ENCODE measurements around the gene PRELID1.

DNA sequence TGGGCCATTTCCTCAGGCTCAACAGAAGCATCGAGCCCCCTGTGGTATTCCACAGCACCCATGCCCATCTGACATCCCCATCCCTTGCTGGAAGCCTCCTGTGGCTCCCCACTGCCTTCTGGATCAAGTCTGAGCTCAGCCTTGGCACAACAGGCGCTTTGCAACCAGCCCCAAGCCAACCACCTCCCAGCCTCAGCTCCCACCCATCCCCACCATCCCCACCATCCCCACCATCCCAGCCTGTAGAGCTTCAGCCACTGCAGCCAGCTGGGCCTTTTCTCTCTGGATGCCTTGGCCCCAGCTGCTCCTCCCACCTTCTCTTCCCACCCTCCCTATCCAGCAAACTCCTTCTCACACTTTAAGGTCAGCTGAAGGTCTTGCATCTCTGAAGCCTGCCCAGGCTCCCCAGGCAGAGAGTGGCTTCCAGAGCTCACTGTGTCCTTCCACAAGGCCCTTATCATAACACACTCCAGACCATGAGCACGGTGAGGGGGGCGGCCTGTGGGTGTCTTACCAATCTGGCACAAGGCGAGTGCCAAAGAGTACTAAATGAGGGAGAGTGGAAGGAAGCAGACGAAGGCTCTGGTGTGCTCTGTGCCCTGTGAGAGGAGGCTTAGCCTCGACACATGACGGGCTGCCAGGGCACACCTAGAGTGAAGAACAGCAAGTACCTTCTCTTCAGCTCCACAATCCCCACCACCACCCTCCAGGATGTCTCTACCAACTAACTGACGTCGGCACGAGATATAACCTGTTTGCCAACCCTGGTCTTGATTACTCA is 6.5 kb downstream of the HIGD2A start:
- PRO-cap, 4 experiments: no peak in any of the 4 experiments
- RAMPAGE, long total RNA, 4 experiments: no peak in any of the 4 experiments

DNA sequence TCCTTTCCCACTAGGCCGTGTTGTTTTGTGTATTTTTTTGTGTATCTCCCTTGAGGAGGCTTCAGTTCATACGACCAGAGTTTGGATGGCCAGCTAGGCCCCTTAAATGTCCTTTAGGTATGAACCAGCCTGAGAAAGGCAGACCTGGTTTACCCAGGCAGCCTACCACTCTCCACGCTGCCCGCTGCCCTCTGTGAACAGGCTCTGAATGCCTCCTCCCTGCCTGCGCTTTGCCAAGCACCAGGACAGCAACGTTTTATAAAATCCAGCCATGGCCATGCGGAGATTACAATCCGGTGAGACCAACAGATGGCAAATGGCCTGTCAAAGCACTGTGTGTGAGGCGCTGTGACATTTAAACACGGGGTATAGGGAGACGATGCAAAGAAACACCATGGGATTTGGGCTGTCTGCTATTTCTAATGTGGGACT is 667 bp upstream of the CLTB start:
- PRO-cap, 4 experiments: no peak in any of the 4 experiments
- RAMPAGE, long total RNA, 4 experiments: no peak in any of the 4 experiments

DNA sequence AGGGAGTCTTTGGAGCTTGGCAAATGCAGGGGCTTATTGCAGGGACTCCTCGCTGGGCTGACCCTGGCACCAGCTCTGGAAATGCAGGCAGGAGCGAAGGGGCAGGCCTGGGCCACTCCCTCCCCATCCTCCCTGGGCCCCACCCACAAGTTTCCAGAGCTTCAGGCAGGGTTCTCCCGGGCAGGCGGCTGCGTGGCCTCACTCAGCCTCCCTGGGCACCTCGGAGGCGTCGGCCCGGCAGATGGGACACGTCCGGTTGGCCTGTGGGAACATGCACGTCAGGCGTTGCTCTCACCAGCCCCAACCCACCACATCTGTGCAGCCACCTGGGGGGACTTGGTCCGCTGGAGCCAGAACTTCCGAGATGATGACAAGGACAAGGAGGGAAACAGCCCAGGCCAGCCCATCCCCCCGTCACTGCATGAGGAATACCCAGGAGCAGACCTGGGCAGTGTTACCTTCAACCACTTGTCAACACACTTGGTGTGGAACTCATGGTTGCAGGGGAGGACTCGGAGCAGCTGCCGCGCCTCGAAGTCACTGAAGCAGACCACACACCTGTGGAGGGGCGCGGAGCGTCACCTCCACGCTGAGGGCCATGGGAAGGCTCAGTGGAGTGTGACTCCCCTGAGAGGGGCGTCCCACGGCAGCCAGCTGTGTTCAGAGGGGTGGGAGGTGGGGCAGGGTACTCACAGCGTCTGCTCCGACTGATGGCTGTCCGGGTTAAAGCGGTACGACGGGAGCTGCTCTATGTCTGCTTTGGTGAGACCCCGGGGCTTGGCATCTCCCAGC is 8.2 kb downstream of the RNF44 start:
- PRO-cap, 4 experiments: no peak in any of the 4 experiments
- RAMPAGE, long total RNA, 4 experiments: no peak in any of the 4 experiments

GRCh38 chr5:176538302-176538587 is 1.0 kb upstream of the RNF44 start:
- PRO-cap, 4 experiments: no peak in any of the 4 experiments
- RAMPAGE, long total RNA, 4 experiments: no peak in any of the 4 experiments

- PRO-cap, 4 experiments: no peak in any of the 4 experiments
- RAMPAGE, long total RNA, 4 experiments: no peak in any of the 4 experiments
Observed at GRCh38 chr5:176553116-176553750, 4.1 kb downstream of the CDHR2 start.

- PRO-cap, 4 experiments: no peak in any of the 4 experiments
- RAMPAGE, long total RNA, 4 experiments: no peak in any of the 4 experiments
Observed at GRCh38 chr5:176591950-176592562, 17.9 kb downstream of the GPRIN1 start.

DNA sequence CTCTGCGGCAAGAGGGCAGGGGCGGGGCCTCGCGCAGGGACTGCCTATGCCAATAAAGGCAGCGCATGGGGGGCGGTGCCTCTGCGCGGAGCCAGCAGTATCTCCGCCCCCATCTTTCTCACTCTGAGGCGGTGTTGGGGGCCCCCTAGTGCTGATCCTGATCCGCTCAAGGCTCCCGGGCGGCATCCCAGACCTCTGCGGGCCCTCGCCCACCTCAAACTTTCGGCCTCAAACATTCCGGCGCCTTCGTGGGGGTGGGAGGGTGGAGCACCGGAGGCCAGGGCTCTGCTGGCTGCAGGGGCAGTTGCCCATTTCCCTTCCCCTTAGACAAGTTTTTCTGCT is 9.3 kb upstream of the GPRIN1 start:
- PRO-cap, 4 experiments: no peak in any of the 4 experiments
- RAMPAGE, long total RNA, 4 experiments: no peak in any of the 4 experiments

- PRO-cap, 4 experiments: no peak in any of the 4 experiments
- RAMPAGE, long total RNA, 4 experiments: no peak in any of the 4 experiments
Observed at GRCh38 chr5:176658833-176659666, 11.8 kb downstream of the TSPAN17 start.

DNA sequence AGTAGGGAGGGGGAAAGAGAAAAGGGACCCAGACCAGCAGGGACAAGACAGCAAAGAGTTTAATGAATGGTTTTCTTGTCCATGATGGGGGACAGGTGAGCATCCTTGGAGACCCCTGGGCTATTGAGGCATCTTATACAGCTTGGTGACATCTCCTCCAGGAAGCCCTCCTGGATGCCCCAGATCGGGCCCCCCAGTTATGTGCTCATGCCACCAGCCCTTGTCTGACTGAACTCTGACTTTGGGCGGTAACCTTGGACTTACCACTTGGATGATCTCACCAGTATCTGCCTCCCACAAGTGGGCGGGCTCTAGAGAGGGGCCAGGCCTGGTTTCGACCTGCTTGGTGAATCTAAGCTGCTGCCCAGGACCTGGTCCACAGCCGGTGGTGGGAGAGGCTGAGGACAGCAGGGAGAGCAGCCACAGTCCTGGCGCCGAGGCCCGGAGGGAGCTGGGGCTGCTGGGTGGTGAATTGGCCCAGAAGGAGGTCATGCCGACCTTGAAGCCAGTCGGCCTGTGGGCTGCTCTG is 36.1 kb downstream of the UNC5A start:
- PRO-cap, 4 experiments: no peak in any of the 4 experiments
- RAMPAGE, long total RNA, 4 experiments: no peak in any of the 4 experiments

- PRO-cap, 4 experiments: peak in 3 of 4 experiments; most common plus-strand start chr5:176902047 (in 3); most common minus-strand start chr5:176901851 (in 1)
- RAMPAGE, long total RNA, 4 experiments: no peak in any of the 4 experiments
Observed at GRCh38 chr5:176901642-176902577, 2.8 kb upstream of the HK3 start.

- PRO-cap, 4 experiments: peak in 1 of 4 experiments; most common minus-strand start chr5:176968680 (in 1)
- RAMPAGE, long total RNA, 4 experiments: no peak in any of the 4 experiments
Observed at GRCh38 chr5:176968505-176968838, 38.1 kb downstream of the UIMC1 start.

GRCh38 chr5:177300872-177301764 is 2.4 kb downstream of the RAB24 start:
- PRO-cap, 4 experiments: no peak in any of the 4 experiments
- RAMPAGE, long total RNA, 4 experiments: no peak in any of the 4 experiments

DNA sequence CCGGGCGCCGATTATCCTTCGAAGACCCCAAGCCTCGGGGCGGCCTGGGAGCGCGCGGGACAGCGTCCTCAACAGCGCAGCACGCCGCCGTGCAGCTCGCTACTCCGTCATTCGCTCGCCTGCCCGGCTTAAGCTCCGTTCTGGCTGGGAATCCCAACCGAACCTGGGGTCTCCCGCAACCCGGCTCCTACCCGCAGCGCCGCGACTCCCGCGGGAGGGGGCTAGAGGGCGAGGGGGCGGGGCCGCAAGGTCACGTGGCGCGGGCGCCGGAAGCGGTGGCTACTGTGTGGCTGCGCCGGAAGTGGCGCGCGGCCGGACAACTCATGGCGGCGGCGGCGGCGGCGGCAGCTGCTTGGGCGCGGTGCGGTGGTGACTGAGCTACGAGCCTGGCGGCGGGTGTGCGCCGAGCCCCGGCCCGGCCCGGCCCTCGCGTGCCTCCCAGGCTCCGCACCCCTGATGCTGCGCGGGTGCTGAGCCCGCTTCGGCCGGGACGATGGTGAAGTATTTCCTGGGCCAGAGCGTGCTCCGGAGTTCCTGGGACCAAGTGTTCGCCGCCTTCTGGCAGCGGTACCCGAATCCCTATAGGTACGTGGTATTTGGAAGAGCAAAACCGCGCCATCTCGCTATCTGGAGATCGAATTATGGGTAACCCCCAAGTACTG is at the start of gene PRELID1:
Gene PRELID1 (plus strand): TSS at position 307 of the 662 bp plus-strand sequence.
- PRO-cap, 4 experiments: peak in 4 of 4 experiments; most common plus-strand start position 287 of the sequence (in 2); most common minus-strand start position 223 of the sequence (in 2)
- RAMPAGE, long total RNA, 4 experiments: start-site peak on the minus strand in 2 of 4 experiments, centred at positions 192 to 196 of the sequence, 24 to 83 reads per replicate

GRCh38 chr5:177370504-177371304 is 13.0 kb downstream of the RGS14 start:
- PRO-cap, 4 experiments: peak in 4 of 4 experiments; most common plus-strand start chr5:177370883 (in 2)
- RAMPAGE, long total RNA, 4 experiments: start-site peak on the plus strand in 3 of 4 experiments, at chr5:177370819-177371181 at its widest, 35 to 278 reads per replicate

GRCh38 chr5:177371845-177372971 is 12.0 kb upstream of the SLC34A1 start:
- PRO-cap, 4 experiments: peak in 2 of 4 experiments; most common minus-strand start chr5:177372155 (in 2)
- RAMPAGE, long total RNA, 4 experiments: no peak in any of the 4 experiments

DNA sequence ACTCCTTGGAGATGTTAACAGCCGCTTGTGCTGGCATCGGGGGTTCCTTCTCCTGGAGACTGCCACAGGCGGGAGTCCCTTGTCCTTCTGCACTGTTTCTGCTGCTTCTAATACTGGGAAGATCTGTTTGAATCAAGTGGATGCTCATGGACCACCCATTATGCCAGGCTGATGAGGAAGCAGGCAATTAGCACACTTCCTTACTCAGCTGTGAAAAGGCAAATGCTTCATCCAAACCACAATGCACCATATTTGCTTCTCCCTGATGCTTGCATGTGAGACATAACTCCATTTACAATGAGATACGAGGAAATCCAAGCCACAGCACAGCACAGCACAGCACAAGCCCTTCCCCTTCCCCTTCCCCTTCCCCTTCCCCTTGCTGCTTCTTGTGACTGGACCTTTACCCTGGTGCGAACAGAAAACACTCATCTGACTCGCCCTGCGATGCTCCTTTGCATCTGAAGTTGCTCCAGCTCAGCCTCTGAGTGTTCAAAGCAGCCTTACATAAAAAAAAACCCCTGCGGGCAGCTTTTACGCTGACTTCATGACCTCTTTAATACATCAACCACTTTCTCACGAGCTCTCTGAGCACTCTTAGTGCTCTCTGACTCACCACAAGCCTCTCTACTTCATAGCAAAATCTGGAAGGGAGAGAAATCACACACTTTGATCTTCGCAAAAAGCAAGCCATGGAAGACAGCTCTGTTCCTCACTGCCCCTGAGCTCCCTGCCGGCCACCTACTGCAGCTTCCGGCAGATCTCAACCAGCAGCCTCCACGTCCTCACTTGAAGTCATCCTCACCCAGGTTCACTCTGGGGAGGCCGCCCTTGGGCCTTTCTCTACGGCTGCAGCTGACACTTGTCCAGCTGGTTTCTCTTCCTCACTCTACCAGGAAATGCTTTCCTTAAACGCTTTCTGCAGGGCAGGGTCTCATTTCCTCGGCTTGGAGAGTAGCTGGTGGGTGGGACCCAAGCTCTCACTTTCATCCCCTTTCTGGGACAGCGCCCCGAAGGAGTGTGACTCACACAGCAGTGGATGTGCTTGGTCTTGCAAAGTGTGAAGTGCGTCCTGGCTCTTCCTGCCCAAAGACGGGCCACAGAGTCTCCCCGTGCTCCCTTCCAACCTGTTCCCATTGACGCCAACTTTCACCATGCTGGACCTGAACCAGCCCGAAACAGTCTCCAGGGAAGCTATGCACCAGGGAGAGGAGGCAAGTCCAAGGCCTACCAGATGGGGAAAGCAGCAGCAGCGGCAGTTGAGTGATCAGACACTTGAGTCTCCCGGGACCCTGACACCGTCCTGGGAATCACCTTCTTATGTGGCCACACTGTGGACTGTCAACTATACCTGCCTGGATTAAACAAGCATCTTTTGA is 5.3 kb downstream of the SLC34A1 start:
- PRO-cap, 4 experiments: peak in 1 of 4 experiments; most common plus-strand start position 715 of the sequence (in 1); most common minus-strand start position 486 of the sequence (in 1)
- RAMPAGE, long total RNA, 4 experiments: no peak in any of the 4 experiments

DNA sequence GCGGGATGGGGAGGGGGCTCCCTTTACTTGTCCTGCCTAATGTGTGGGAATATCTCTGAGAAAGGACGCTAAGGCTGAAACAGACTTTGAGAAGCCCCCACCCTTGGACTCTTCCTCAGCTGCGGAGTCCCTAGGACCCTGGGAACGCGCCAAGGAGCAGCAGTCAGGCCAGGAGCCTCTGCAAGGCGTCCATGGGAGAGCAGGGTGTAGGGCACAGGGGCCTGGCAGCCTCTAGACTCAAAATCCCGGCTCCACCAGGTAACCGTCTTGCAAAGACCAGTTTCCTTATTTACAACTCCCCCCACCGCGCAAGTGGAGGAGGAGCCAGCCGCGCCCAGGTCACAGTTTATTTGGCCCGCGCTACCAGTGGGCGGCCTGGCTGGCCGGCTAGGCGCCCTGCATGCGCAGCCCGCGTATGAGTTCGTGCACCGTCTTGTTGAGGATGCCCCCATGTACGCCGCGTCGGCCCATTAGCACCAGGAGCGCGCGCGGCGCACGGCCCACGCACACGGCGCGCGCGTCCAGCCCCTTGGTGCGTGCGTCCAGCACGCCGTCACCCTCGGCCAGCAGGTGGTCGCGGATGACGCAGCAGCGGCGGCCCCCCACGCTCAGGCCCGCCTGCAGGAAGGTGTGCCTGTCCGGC is 564 bp downstream of the PFN3 start:
- PRO-cap, 4 experiments: no peak in any of the 4 experiments
- RAMPAGE, long total RNA, 4 experiments: no peak in any of the 4 experiments

DNA sequence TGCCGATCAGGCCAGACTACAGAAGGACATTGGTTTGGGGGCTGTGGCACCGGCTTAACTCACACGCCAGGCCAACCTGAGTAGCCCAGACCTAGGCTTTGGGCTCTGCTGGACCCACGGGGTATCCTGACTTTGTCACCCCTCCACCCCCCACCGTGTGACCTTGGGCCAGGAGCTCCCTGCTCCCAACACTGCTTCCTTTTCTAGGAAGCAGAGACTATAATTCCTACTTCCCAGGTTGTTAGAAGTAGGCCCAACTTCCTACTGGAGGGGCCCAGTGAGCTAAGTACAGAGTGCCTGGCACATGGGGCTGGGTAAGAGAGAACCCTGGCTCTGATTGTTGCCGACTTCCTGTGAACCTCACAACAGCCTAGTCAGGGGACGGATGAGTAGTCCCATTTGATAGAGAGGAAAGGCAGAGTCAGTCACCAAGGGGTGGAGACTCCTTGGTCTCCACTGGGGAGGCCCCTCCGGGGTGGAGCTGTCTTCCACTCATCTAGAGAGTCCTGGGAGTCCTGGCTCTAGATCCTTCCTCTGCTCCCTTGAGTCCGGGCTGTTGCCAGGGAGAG is 7.8 kb downstream of the GRK6 start:
- PRO-cap, 4 experiments: no peak in any of the 4 experiments
- RAMPAGE, long total RNA, 4 experiments: no peak in any of the 4 experiments

GRCh38 chr5:177444086-177444492 is 2.5 kb upstream of the PRR7 start:
- PRO-cap, 4 experiments: no peak in any of the 4 experiments
- RAMPAGE, long total RNA, 4 experiments: no peak in any of the 4 experiments

GRCh38 chr5:177445483-177445816 is 1.2 kb upstream of the PRR7 start:
- PRO-cap, 4 experiments: peak in 1 of 4 experiments; most common plus-strand start chr5:177445633 (in 1)
- RAMPAGE, long total RNA, 4 experiments: no peak in any of the 4 experiments